Diencephalon (tissue), 2 donors: ENCODE results near the gene MFSD14B.

DNA sequence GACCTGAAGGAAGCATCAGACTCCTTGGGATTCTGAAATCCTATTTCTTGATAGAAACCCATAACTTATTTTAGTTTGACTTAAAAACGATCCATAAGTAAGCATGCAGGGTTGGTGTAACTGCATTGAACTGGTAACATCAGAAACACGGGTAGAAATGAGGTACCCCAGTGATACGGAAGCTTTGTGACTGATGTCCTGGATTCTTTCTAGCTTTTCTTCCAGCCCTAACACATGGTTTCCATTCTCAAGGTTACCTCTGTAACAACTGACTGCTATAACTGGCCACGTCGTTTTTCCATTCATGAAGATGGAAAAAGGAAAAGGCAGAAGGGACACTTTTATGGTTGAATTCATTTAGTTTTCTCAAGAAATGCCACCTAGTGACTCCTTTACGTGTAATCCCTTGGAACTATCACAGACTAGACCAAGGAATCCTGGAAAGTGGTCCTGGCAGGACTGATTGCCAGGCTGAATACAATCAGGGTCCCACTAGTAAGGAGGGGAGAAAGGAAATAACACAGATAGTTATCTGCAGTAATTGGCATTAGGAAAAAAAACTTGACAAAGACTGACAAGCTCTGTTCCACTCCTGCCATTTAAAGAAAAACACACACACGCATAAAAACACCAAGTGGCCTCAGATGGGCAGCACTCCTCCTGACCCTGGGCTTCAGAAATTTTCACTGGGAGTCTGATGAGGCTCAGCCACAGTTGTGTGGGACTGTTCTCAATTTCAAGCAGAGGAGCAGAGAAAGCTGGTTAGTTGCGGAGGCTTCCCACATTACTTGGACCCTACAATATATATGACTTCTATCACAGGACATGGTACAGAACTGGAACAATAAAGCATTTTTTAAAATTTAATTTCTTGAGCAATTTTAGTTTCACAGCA is 77.5 kb upstream of the ZNF169 start:
- RAMPAGE, long total RNA, result no peak

GRCh38 chr9:94374098-94375053 is at the start of gene MFSD14B:
TSS of gene MFSD14B (plus strand) at chr9:94374569.
- RAMPAGE, long total RNA, result no peak

GRCh38 chr9:94654127-94655011 is 15.1 kb upstream of the FBP1 start:
- RAMPAGE, long total RNA, result no peak

- RAMPAGE, long total RNA, result no peak
Observed at GRCh38 chr9:94761611-94761941, 35.1 kb downstream of the AOPEP start.

DNA sequence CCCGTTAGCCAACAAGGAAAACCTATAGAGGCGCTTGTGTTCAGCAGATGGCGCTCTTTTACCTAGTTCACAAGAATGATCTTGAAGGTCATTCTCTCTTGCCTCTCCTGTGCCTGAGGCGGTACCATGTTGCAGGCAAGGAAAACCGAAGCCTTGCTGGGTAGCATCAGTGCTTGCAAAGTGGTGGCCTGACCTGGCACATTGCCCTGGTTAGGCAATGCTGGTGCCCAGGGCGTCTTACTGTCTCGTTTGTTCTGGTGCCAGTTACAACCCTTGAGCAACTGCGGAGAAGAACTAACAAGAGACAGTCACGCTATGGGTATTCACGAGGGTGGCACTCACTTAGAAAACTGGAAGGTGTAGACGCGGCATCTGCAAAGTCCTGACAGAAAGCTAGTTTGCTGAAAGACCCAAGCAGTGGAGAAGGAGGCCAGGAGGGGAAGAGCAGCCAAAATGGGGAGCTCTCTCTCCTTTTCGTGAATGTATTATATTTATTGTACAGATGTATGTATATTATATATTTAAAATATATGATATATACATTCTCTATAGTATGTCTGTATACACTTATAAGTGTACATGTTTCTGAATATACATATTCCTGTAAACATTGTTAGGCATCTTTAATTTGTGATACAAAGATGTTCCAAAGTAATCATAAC is 56.8 kb downstream of the AOPEP start:
- RAMPAGE, long total RNA, result no peak

DNA sequence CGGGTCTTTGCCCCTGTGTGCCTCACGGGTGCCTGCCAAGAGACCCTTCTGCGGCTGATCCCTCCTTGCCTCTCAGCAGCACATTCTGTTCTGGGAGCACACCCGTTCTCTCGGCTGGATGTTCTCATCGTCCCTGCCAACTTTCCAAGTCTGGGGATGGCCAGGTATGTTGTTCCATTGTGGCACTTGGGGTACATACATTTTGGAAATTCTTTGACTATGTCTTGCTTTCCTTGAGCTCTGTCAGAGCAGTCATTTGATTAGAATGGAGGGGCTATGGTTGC is 74.3 kb downstream of the AOPEP start:
- RAMPAGE, long total RNA, result no peak

- RAMPAGE, long total RNA, result no peak
Observed at GRCh38 chr9:94833609-94834291, 107.3 kb downstream of the AOPEP start.

- RAMPAGE, long total RNA, result no peak
Observed at GRCh38 chr9:94866940-94867653, 140.6 kb downstream of the AOPEP start.

GRCh38 chr9:94974127-94974769 is 247.7 kb downstream of the AOPEP start:
- RAMPAGE, long total RNA, result no peak

GRCh38 chr9:94983590-94984233 is 257.2 kb downstream of the AOPEP start:
- RAMPAGE, long total RNA, result no peak

DNA sequence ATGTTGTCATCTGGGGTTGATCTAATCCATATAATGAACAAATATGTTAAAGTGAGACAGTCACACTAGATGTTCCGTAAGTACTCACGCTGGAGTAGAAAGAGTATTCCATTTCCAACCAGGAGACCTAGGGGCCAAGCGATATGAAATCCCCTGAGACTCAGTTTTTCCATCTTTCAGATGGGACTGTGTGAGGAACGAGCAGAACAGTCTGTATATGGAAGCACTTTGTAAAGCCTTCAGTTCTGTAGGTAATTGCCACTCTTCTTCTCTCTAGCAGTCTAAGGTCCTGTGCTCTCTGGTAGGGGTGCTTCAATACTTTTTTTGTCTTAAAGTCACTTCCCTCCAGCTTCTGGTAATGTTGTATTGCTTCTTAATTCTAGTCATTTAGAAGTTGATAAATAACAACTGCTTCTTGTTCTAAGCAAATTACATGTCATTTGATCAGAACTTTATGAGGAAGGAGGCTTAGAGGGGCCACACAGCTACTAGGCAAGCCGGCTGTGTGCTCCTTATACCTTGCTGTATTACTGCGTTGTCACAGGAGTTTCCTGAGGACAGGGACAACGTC is 271.7 kb downstream of the AOPEP start:
- RAMPAGE, long total RNA, result no peak

DNA sequence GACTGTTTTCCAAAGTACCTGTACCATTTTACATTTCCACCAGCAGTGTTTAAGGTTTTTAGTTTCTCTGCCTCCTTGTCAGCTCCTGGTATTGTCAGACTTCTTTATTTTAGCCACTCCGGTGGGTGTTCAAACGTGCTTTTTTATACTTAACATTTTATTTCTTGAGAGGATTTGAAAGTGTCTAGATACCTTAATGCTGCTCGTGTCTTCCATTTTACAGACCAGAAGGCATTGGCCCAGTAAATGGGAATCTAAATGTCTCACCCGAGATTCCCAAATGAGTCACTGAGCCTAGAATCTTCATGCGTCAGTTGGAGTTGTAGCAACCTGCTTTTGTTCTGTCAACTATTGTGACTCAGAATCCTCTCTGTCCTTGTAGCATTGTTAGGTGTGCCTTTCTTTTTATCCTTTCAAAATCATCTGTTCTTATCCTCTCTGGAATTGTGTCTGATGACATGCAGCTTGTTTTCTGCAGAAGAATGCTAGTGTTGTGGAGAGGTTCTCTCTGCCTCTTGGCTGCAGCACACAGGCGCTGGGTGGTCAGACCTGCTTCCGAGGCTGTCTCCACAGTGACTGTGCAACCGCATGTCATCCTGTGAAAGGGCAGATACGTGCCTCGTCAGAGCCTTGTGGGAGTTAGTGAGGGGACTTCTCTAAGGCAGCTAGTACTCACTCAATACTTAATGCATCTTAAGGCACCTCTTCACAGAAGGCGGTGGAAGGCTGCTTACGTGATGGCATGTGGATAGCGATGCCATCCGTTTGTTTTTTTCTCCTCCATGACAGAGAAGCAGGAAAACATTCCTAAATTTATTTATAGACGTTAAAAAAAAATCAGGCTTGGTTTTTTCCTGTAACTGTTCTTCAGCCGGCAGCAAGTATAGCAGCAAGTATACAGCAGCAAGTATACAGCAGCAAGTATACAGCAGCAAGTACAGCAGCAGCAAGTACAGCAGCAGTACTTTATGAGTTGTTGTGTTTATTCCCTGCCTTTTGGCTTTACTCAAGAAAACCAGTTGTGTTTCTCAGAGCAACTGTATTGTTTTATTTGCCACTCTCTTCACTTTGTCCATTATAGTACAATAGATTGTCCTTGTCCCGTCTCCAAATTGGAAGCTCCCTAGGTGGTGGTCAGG is 292.1 kb downstream of the AOPEP start:
- RAMPAGE, long total RNA, result no peak

DNA sequence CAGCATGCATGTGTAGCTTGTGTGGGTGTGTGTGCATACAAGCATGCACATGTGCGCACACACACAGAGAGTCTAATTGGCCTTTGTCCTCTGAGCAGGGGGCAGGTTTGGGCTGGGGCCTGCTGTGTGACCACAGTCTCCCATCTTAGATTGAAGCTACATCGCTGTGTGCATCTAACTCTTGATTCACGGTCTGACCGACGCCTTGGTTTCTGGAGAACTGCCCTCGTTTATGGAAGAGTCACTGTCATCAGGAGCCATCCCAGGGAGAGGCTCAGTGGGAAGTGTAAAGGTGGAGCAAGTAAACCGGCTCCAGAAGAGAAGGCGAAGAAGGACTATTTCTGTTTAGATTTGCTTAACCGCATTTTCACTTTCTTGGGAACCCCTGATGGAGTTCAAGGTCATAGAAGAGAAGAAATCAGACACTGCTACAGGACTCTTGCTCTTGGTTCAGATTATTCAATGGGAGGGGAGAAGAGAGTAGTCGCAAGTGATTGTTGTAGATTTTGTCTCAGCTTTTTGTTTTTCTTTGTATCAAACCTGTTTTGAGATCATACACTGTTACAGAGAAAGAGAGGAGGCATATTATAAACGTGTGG is 295.2 kb downstream of the AOPEP start:
- RAMPAGE, long total RNA, result no peak

DNA sequence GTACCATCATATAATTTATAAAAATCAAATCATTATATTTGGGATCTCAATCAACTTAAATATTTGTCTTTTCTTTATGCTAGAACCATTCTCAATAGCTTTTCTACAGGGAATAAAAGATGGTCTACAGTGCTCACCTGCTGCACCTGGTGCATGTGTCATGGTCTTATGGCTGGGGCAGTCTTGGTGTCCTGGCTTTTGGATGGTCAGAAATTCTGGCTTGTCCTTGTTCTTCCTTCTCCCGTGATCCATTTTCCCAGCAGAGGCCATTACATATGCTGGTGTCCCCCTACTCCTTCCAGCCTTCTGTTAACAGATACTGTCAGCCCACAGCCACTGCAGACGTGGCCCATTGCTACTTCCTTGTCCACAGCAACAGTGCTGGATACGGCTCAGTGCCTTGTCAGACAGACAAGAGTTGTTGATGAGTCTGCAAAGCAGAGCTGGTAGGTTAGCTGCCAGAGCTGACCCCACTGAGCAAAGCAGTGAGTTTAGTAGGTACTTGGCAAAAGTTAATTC is 292.4 kb downstream of the FANCC start:
- RAMPAGE, long total RNA, result no peak

DNA sequence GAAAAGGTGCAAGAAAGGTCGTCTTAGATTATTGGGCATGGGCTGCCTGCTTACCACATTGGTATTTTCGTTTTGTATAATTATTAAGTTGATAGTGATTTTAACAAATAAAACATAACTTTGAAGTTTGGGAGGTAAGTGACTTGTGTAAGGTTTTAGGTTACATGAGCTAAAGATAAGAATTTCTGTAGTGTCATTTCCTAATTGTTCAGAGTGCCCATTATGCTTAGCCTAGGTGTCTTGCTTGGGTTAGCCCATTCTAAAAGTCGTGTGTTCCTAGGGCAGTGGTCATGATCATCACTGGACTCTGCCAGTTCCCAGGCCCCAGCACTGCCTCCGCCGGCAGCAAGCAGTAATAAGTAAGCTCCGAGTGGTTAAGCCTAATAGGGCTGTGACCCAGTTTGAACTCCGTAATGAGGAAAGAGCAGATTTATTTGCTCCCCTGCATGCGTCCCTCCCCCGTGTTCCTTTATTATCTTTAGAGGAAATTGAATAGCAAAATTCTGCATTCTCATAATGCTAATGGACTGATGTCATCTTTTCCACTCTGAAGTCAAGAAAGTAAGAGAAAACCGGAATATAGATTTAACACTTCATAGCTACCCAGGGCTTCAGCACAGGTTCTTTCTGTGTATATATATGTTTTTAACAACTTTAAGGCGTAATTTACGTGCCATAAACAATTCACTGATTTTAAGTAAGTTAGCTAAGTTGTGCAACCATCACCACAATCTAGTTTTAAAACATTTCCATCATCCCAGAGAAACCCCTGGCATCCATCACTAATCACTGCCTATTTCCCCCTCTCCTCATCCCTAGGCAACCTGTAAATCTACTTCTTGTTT is 291.7 kb downstream of the FANCC start:
- RAMPAGE, long total RNA, result no peak

DNA sequence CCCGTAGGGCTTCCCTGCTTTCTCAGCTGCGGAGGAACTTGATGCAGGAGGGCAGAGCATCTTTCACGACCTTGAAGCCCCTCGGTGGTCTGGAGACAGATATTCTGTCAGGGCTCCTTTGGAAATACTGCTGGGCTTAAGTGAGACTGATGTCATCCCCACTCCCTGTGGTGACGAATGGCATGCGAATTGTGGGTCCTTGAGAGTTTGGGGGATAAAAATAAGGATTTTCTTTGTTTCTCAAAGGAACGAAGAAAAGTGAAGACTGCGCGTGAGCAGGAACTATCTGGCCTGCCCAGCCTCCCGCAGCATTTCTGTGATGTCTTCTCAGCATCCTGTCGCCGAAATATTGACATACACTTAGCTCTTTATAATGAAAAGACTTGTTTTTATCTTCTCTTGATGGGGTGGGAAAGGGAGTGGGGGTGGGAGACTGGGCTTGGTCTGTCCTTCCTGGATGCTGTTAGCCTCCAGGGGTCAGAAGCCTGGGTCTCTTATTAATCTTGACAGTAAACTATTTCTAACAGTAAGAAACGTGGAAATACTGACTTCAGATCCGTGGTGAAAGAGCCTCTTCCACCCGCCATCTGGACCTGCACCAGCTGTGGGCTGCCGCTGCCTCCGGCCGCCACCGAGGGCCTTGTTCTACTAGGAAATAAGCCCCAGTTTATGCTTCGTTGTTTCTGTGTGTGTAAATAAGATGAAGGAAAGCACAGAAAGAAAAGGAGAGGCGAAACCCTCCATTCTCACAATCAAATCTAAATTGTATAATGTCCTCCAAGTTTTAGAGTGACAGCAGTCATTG is 239.7 kb downstream of the FANCC start:
- RAMPAGE, long total RNA, result no peak

DNA sequence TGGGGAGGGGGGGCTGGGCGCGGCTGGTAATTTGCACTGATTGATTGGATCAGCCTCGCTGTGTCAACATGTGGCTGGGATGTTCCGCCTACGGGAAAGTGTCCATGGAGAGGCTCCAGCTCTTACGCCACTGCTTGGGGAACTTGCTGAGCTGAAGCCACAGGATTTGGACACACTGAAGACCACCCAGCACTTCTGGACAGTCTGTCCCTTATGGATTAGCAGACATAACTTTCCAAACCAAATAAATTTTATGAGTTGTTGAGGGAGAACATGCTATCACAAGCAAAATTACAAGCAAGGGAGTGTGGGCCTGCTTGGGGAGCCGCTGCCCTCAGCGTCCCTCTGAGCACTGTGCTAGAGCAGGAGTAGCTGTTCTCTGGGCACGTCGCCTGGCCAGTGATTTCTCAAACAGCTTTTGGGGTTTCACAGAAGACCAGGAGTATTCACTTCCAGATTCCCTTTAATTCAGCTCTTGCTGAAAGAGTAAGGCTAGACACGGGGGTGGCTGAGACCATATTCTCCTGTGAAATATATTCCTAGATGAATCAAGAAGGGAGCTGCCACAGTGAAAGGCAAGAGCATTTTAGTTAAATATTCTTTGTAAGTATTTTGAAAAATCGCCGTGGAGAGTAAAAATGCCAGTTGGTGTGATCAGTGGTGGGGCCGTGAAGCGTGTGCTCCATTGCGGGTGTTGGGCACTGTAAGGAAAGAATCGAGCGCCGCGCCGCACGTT is 173.2 kb downstream of the FANCC start:
- RAMPAGE, long total RNA, result no peak

DNA sequence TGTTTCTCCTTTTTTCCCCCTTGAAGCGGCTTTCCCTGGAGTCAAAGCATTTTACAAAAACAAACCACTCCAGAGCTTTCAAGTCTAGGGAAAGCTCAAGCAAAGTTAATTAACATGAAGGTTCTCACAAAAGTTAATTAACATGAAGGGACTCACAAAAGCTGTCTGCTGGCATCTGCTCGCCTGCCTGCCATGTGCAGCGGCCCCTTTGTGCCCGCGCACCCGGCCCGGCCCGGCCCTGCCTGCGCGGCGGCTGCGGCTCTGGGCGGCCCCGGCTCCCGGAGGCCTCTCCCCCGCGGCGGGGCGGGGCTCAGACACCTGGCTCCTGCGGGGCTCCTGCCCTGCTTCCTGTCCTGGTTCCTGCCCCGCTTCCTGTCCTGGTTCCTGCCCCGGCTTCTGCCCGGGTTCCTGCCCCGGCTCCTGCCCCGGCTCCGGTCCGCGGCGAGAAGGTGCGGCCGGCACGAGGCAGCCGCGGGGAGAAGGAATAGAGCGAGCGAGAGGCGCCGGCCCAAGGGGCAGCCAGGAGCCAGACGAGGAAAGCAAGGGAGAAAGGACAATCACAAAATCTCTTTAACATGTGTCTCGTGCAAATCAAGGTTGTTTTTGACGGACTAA is 82.4 kb downstream of the PTCH1 start:
- RAMPAGE, long total RNA, result no peak

DNA sequence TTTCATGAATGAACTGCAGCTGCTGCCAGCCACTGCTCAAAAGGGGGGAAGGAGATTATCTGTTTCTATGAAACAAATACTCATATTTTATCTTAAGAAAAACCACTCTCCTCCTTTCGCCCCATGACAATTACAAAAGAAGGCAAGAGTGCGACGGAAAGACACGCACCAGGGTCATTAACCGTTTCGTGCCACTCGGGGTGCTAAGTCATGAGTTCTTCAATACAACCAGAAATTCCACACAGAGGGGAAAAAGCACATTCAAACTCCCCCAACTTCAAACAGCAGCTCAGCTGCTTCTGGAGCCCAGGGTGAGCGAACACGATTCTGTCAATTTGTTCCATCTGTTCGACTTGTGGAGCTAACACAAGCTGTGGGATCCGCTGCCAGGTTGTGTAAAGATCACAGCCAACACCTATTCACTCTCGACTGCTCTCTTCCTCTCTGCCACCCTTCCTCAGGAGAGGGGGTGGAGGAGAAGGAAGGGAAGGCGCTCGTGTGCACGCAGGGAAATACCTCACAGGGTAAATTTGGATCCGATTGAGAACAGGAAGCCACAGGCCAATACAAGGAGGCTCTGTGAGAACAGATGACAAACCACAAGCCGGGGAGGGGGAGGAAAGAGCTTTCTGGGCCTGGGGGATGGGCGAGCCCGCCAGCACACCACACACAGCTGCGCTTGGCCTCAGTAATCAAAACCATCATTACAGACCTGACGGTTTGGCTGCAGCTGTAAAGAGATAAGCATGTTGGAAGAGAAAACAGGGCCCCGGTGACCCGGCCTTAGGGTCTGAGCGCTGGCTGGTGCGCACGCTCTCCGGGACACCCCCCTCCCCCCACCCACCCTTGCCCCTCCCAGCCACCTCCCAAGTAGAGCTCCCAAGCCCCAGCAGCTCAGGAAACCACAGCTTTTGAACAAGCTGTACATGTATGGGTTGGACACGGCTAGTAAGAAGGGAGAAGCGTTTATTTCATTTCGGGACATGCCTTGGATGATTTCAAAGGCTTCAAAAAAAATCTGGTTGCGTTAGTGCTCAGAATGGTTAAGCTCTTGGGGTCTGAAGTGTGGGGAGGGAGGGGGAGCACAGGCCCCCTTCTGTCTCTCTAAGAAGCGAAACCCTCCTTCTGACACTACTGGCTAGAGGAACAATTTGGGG is 46.5 kb downstream of the PTCH1 start:
- RAMPAGE, long total RNA, result no peak

DNA sequence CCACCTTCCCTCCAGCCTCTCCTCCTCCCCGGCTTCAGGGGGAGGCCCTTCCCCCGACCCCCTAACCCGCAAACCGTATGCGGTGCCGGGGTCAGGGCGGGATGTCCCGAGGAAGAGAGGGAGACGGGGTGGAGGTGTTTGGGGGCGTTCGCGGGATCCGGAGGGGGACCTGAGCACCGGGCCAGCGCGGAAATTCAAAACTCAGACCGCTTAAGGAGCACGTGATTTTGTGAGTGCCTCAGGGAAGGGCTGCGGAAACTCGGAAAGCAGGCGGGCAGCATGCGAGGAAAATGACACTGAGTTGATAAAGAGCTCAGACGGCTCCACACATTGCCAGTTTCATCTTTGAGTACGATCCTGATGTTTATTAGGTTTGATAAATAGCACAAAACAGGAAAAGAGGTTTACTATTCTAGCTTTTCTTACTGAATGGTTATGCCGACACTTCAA is 2.3 kb upstream of the PTCH1 start:
- RAMPAGE, long total RNA, result no peak